ENCODE measurements around the gene NPY1R.

DNA sequence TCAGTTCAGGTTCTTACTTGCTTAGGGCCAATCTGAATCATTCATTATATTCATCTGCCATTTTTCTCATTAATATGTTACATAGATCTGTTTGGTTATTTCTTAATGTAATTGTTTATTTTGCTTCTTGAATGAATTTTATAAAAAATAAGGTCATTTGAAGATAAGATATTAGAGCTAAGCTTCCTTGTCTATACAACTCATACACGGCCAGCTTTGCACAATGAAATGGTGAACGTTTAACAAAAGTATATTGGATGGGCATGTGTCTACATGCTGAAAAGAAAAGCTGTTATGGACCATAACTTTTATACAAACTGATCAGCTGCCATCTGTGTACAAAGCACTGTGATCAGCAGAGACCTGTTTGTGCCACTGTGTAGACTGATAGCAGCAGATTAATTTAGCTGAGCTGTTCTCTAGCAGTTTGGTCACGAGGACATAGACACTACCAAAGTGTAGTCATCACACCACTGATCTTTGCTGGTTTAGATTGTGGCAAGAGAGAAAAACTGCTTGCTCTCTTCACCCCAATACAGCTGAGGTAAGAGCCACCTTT lies 124.4 kb downstream of the RAPGEF2 start:
- PRO-cap, 2 experiments = no peak in any of the 2 experiments

DNA sequence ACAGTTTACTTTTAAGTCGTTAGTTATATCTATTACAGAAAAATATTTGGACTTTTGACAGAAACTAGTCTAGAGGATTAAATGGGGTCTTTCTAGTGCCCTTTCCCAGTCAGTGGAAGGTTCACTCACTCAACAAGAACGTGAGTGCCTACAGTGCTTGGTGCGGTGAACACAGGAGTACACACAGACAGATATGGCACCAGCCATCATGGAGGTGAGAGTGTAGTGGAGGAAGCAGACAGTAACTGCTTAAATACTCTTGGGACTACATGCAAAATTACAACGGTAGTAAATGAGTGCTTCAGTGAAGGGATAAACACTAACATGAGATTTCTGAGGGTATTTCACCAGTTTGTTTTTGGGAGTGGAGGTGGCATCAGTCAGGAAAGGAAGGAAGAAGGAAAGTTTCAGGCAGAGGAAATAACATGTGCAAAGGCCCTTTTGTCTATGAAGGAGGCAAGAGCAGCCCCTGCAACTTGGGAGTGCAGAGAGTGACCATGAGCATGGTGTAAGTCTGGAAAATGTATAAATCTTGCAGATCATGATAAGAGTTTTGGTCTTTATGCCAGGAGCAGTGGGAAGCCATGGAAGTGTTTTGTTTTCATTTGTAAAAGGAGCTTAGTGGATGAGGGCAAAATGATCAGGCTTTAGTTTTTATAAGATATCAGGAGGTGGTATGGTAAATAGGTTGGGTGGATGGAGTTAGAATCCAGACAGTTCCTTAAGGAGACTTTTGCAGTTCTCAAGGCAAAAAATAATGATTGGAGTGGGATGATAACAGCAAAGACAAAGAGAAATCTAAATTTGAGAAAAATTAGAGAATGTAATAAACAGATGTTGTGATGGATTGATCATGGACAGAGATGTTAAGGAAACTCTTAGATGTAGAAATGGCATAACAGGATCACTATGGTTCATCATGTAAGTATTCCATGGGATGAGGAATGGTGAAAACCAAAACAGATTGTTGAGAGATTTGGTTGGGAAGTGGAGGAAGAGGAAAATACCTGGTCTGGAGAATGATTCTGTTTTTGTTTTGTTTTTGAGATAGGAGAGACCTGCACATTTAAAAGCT lies 162.5 kb downstream of the RAPGEF2 start:
- PRO-cap, 2 experiments = no peak in any of the 2 experiments

- PRO-cap, 2 experiments = peak in 1 of 2 experiments; most common minus-strand start chr4:159269337 (in 1)
Observed at GRCh38 chr4:159269089-159269562, 166.2 kb downstream of the RAPGEF2 start.

- PRO-cap, 2 experiments = no peak in any of the 2 experiments
Observed at GRCh38 chr4:159282942-159283248, 180.0 kb downstream of the RAPGEF2 start.

DNA sequence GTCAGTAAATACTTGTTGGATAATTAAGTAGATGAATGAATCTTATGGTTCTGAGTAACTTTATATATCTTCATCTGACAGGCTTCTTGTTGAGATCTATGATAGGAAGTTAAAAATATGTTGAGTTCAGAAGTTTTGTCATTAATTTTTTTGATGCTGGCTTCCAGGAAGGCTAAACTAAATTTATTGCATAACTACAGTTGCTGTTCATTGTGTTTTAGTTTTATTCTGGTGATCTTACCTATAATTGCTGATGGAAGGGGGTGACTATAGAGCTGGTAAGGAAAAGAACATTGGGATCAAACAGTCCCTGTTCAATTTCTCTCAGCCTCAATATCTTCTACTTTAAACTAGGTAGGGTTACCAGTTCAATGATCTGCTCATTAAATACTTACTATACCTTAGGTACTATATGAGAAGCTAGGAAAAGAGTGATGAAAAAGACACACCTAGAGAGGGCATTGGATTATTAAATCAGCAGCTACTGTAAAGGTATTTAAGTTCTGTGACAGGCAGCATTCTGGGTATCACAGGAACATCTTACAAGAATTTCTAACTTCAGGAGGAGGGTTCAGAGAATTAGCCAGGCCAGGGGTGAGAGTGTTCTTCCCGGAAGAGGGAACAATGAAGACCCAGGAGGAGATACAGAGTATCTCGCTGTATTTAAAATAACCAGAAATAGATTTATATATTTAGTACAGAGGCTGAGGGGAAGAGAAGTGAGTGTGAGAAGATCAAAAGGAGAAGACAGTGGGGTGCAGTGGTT lies 186.5 kb downstream of the RAPGEF2 start:
- PRO-cap, 2 experiments = no peak in any of the 2 experiments

GRCh38 chr4:159358617-159359476 lies 256.0 kb downstream of the RAPGEF2 start:
- PRO-cap, 2 experiments = no peak in any of the 2 experiments

DNA sequence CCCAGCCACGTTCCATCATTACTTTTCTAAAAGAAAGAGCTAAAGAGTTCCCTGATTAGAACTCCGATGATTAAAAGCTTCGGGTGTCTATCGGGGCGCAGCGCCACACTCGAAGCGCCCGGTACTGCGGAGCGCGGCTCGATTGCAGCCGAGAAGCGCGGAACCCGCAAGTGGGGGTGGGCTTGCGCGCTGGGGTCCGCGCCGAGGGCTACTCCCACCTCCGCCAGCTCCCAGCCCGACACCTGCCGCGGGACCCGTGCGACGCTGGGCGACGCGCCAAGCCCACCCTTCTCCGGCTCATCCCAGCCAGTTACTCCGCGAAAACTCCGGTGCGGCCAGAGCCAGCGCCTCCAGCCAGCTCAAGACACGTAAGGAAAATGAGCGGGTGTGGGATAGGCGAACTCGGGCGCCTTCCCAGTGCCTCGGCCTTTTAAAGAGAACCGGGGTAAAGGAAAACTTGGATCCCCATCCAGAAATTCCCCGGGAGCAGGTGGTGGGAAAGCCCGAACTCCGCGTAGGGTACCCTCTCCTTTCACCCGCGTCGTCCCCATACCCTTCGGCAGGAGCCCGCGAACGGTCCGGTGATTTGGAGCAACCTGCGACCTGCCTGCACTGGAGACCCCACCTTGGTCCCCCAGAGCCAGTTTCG lies 533 bp downstream of the NPY1R start:
- PRO-cap, 2 experiments = no peak in any of the 2 experiments

DNA sequence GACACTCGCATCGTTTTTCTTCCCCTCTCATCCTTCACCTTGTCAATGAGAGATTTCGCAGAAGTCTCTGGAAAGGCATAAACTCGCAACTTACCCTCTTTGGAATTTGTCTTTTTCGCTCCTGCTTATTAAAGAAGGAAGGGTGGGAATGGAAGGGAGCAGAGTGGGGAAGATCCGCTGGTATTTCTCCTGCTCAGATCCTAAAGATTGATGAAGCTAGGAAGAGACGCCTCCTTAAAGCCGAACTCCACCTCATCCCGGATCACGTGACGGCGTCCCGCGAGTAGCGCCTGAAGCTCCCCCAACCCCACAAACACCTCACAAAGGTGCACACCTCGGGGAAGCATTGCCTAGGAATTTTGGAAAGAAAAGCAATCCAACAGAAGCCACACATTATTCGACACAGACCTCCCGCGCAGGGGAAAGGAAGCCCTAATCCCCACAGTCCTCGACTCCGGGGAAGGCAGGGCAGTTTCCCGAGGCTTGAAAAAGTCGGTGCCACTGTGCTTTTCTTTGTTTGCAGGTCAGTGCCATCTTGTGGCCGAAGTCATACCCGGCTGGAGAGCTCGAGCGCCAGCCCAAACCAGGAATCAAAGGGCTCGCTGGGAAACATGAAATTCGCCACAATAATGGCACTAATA lies at the start of gene NPY1R:
TSS of gene NPY1R (minus strand) at position 209 of the 641 bp plus-strand sequence.
- PRO-cap, 2 experiments = peak in 1 of 2 experiments; most common plus-strand start position 321 of the sequence (in 1); most common minus-strand start position 209 of the sequence (in 1)

DNA sequence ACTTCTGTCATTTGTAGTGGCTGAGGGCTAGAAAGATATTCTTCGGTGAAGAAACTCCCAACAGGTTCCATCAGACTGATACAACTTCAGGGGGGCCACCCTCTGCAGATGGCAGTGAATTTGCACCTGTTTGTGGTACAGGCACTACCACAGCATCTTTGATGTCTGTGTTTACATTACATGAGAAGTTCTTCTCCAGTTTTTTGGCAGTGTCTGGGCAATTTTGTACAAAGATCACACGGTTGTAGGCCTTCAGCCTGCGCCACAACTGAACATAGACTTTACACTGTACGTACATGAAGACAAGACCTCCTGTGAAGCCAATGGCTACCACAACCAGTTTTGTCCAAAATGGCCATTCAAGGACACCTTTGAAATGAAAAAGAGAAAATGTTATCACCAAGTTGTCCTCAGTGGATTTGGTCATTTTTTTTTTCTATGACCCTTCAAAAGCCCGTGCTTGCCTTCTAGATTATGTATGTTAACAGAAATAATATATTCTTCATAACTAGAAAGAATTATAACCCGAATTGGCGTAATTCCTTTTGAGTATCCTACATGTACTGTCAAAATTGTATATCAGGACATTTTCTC lies 34.3 kb downstream of the TMA16 start:
- PRO-cap, 2 experiments = no peak in any of the 2 experiments

GRCh38 chr4:164383003-164383837 lies 599 bp downstream of the MARCHF1 start:
- PRO-cap, 2 experiments = peak in 1 of 2 experiments; most common plus-strand start chr4:164383548 (in 1); most common minus-strand start chr4:164383517 (in 1)

- PRO-cap, 2 experiments = no peak in any of the 2 experiments
Observed at GRCh38 chr4:165222021-165222324, 14.6 kb downstream of the KLHL2 start.

DNA sequence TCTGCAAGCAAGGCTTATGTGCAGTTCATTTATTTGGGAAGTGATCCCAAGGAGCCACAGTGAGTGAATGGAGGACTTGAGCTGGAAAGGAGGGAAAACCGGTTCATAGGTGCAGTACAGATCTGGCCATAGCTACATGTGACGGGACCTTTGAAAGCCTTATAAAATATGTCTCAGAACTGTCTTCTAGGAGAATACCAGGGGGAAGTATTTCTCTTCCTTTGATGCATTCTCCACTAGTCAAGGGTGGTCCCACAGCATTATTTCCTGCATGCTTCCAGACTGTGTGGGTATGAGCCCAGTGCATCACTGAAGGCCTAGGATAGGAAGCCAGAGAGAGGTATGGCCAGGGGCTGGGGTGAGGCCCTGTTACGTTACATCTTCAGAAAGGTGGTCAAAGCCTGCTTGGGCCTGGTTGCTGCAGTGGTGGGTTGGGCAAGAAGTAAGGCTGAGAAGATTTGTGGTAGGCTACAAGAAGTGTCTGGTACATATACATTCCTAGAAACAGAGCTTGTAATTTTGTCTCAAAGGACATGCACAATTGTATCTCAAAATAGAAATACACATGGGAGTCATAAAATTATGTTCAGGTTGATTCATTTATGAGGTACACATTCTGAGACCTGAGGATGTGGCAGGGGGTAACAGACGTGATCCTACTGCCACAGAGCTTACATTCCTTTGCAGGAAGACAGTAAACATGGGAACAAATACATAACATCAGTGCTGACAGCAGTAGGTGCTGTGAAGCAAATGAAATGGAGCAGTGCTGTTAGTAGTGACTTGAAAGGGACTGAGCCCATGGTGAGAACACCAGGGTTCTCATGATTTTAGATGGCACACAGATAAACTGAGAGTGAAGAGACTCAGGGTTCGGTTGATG lies 22.1 kb downstream of the GK3 start:
- PRO-cap, 2 experiments = no peak in any of the 2 experiments

DNA sequence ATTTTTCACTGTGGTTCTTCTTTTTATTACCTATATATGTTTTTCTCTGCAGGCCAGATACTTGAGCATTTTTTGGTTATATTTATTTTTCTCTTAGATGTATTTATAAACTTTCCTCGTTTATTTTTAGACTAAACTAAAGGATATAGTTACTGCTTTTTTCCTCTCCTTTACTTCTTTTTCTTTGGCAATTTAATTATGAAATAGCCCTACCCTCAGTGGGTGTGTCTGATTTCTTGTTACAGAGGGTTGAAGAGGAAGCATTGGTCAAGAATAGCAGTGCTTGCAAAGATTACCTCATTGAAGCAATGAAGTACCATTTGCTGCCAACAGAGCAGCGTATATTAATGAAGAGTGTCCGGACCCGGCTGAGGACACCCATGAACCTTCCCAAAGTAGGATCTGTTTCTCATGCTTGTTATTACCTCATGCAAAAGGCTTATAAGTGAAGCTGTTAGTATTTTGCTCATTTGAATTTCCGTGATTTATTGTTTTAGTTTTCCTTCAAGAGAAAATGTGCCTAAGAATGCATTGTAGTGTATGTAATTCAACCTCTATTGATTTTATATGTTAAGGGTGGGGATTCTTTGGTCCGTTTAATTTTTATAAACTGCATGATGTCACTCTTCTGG lies 19.9 kb upstream of the GK3 start:
- PRO-cap, 2 experiments = no peak in any of the 2 experiments

DNA sequence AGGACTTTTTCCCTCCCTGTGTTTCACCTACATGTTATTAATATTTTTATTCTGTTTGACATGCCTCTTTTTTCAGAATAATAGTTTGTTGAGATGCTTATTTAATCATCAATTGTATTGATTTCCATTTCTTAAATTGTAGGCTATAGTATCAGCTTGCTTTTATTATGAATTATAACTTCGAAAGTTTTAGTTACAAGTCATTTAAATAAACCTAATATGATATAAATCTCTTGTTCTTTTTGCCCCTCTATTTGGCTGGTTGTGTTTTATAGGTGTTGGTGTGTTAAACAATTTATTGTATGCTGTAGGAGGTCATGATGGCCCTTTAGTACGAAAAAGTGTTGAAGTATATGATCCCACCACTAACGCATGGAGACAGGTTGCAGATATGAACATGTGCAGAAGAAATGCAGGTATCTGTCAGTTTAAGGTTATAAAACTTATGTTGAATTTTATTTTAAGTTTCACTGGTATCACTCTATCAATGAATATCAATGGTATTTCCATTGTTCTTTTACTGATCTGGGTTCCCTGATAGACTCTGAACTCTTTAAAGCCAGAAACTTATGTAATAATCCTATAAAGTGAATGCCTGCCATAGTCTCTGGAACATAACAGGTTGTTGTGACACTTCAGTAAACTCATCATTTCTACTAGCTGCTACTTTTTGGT lies 13.6 kb upstream of the MSMO1 start:
- PRO-cap, 2 experiments = no peak in any of the 2 experiments

DNA sequence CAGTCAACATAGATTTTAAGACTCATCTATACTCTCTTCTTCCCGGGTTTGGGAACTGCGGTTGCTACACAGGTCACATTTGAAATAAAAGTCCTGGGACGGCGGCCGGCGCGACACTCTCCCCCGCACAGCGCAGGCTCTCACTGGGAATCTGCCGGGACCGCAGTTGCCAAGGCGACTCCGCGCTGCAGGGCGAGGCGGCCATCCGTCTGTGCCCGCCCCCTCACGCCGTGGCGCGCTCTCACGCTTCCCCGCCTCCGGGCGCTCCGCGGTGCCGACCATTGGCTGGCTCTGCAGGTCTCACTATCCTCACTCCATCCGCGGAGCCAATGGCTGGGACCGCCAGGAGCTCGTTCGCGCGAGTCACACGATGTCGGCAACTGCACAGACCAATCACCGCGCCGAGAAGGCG lies 259 bp upstream of the MSMO1 start:
- PRO-cap, 2 experiments = peak in 1 of 2 experiments; most common minus-strand start position 153 of the sequence (in 1)

GRCh38 chr4:165342627-165343138 lies 15.2 kb downstream of the MSMO1 start:
- PRO-cap, 2 experiments = no peak in any of the 2 experiments

DNA sequence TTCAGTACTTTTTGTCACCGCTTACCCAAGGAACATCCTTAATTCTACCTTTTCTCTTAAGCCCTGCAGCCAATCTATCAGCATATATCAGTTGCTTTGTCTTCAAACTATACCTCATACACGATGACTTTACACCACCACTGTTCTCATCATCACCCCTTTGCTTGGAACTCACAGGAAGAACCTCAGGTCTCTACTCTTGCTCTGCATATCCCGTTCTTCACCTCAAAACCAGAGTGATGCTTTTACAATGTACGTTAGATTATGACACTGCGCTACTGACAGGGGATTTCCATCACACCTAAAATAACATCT lies 172.3 kb downstream of the TLL1 start:
- PRO-cap, 2 experiments = no peak in any of the 2 experiments

- PRO-cap, 2 experiments = no peak in any of the 2 experiments
Observed at GRCh38 chr4:166045661-166045930, 172.6 kb downstream of the TLL1 start.

DNA sequence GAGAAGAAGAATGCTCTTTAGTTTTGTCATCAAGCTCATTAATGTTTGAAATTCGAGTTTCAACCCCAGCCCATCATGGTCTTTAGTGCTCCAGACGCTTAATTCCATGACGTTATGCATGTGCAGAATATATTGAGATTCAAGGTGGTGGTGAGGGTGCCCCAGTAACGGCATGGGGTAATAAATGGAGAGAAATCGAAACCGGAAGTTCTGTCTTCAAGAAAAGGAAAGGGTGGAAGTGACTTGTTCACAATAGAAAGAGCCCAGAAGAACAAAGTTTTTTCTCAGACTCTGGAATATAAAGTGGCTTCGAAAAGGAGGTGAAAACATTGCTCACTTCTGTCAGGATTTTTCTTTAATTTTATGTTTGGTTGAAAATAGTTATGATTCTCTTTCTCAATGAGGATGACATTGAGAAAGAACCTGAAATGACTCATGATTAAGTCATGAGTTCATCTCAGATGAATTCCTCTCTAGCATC lies 699 bp upstream of the DDX60L start:
- PRO-cap, 2 experiments = no peak in any of the 2 experiments

DNA sequence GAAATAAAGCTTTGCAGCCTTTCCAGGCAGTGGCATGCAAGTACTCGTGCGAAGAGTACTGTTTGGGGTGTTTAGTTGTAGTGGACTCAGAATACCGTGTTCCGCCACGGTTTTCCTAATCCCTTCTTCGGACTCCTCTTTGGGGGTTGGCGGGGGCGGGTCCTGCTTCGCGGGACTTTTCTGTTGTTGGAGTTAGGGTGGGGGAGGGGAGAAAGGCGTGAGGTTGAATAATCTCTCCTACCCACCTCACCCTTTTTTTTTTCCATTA lies 135.0 kb downstream of the PALLD start:
- PRO-cap, 2 experiments = no peak in any of the 2 experiments

Measured in cerebral cortex (tissue), 2 donors.